Adrenal gland (tissue), 7 donors: ENCODE measurements around the gene LITAFD.

GRCh38 chr16:8675172-8675619, 779 bp downstream of the ABAT start:
- PRO-cap, 3 experiments = no peak in any of the 3 experiments
- RAMPAGE, long total RNA, 4 experiments = no peak in any of the 4 experiments
- RRBS = 12% methylated on average over 2 of the region's 4 CpGs

DNA sequence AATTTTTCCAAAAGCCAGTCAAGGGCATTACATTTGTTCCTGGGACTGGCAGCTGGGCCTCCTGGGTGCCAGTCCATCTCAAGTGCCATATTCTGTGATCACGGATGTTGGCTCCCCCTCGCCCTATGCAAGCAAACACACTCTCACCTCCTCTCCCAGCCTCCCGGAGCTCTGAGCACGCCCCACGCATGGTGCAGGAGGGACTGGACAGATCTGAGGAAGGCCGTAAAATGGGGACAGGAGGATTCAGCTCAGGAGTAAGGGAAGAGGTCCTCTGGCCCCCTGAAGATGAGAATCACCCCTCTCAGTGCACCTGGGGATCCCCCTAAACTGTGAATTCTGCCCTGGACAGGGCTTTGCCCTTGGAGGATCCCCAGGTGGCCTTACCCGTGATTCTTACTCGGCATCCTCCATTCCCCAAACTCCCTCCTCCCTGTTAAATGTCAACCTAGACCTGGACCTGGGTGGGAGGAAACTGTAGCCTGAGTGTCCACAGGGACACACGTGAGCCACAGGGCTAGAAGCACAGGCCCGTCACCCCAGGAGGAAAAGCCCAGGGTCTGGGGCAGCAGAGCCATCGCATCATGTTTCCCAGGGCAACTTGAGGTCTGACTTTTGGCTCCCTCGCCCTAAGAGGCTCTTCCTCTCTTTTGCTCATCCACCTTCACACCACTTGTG, 15.6 kb downstream of the TMEM186 start:
- PRO-cap, 3 experiments = no peak in any of the 3 experiments
- RAMPAGE, long total RNA, 4 experiments = no peak in any of the 4 experiments
- RRBS = no CpG with 5 or more reads among the region's 12 CpGs

DNA sequence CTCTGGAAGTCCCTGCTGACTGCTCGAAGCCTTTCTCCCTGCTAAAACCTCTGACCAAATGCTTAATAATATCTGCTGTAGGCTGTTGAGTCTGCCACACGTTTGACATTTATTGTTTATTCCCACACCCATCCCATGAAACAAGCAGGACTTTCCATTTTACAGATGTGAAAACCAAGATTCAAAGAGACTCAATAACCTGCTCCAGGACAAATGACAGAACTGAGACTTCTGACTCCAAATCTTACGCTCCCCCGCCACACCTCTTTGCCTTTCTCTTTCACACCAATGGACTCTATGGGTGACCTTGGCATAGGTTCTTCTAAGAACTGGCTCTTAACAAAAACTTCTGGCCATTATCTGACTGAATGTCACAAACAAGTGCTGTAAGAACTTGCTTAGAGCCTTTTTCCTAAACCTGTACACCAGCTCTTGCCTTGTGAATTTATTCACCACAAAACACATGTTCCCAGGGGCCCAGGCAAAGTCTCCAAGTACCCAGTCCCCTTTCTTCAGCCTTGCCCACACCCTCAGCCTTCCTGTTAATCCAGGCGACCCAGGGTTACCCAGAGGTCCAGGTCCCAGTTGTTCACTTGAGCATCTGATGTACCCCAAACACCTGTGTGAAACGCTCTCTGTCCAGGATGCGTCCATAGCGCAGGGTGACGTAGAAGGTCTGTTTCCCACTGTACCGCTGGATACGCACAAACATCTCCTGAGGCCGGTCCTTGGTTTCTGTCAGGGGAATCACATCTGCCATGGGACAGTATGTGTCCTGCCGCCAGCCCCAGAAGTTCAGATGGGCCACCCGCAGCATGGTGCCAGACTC, 1.9 kb downstream of the TMEM186 start:
- PRO-cap, 3 experiments = no peak in any of the 3 experiments
- RAMPAGE, long total RNA, 4 experiments = no peak in any of the 4 experiments
- RRBS = no CpG with 5 or more reads among the region's 14 CpGs

- PRO-cap, 3 experiments = no peak in any of the 3 experiments
- RAMPAGE, long total RNA, 4 experiments = no peak in any of the 4 experiments
- RRBS = no CpG with 5 or more reads among the region's 28 CpGs
Observed at GRCh38 chr16:8852521-8853914, 15.8 kb downstream of the CARHSP1 start.

DNA sequence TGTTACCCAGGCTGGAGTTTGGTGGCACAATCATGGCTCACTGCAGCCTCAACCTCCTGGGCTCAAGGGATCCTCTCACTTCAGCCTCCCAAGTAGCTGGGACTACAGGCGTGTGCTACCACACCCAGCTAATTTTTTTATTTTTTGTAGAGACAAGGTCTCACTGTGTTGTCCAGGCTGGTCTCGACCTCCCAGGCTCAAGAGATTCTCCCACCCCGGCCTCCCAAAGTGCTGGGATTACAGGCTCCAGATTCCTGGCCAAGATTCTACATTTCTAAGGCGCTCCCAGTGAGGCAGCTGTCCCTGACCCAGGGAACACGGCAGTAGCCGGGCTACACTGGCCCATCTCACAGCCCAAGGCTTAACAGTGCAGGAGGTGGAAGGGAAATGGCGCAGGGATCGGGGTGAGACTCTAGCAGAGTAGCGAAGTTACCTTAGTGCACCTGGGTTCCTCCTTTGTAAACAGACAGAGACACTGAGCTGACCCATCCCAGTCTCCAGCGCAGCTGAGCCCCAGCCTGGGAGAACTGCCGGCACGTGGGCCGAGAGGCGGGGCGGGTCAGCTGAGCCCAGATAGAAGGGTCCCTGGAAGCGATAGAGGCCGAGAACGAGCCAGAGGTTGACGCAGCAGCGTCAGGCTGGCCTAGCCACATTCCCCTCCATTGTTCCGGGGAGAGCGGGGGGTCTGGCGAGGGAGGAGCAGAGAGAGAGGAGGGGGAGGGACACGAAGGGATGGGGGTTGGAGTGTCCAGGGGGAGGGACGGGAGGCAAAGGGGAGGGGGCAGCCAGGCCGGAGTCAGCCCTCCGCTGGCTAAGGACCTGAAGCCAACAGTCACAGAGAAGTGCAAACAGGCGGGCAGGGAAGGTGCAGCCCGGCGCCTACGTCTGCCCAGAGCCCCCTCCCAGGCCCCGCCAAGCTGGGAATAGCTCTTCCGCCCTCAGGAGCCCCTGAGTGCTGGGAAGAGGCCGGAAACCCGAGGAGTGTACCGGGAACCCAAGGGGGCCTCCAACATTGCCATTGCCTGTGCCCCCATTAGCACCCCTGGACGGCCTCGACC, 2.5 kb downstream of the CARHSP1 start:
- PRO-cap, 3 experiments = peak in 3 of 3 experiments; most common plus-strand start position 604 of the sequence (in 3); most common minus-strand start position 508 of the sequence (in 2)
- RAMPAGE, long total RNA, 4 experiments = start-site peak on the minus strand in 3 of 4 experiments, centred at positions 501 to 648 of the sequence, 23 to 91 reads per replicate
- RRBS = 7% methylated on average over 13 of the region's 38 CpGs

DNA sequence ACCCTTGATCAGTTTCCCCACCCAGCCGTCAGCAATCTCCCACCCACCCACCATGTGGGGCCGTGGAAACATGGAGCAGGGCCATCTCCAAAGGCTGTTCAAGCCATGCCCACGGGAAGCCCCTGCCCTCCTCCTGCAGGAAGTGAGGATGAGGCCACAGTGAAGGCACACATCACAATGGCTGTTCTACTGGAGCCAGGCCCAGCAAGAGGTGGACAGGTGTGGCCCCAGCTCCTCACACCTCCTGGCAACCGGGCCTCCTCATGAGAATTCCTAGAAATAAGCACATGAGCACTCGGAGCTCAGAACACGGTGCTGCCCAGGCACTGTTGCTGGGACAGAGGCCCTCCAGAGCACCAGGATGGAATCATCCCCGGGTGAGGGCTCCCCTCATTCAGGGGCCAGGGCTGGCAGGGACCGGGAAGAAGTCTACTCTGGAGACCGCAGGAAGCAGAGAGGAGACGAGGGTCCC, at the start of gene LITAFD:
Gene LITAFD, plus strand, starts transcription at position 218 of the 472 bp plus-strand sequence.
- PRO-cap, 3 experiments = no peak in any of the 3 experiments
- RAMPAGE, long total RNA, 4 experiments = no peak in any of the 4 experiments
- RRBS = 81% methylated on average over 3 of the region's 10 CpGs

DNA sequence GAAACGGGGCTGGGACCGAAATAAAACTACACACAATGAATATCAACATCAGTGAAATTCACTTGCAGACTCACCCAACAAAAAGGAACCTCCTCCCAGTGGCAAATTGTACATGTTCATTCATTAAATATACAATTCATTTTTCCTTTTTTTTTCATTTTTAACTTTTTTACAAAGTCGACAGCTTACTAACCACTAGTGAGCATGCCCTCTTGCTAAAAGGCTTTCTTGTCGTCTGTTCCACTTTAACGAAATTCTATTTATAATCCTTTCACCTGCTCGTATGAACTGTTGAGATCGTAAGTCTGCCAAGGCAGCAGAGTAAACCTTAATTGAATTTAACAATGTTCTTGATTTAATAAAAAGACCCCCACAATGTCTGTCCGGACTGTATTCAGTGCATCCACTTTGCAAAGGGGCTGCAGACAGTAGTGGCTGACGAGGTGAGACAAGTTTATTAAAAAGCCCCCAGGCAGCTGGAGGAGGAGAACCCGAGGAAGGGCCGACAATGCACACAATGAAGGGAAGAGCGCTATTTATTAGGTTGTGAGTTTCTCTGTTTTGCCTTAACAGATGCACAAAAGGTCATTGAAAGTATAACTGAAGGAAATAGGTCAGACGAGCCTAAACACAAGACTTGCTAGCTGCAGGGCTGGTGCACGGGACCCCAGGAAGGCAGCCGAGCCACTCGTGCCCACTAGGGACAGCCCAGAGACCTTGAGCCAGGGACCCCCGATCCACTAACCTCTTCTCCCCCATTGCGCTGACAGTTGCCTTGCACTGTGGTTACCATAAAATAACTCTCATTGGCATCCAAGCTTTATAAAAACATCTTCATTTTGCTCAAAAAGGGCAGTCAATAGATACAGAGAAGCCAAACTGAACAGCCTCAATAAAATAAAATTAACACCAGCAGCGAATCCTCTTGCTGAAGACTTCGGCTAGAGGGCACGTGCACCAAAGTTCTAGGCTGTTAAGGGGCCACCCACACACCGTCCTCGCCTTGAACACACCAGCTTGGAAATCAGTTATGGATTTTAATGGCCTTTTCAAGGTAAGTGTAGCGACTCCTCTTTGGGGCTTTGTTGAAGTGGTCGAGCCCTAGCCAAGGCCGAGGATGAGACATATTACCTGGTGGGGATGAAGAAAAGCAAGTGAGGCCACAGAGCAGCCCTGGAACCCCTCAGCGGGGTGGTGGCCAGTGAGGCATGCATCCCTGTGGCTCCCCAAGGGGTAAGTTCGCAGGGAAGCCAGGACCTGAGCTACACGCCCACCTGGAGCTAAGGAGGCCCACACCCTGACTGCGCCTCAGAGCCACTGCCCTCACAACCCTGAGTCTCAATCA, 11.3 kb downstream of the LITAFD start:
- PRO-cap, 3 experiments = no peak in any of the 3 experiments
- RAMPAGE, long total RNA, 4 experiments = no peak in any of the 4 experiments
- RRBS = no CpG with 5 or more reads among the region's 30 CpGs

GRCh38 chr16:8895491-8895841, 13.3 kb downstream of the LITAFD start:
- PRO-cap, 3 experiments = no peak in any of the 3 experiments
- RAMPAGE, long total RNA, 4 experiments = no peak in any of the 4 experiments
- RRBS = no CpG with 5 or more reads among the region's 7 CpGs

DNA sequence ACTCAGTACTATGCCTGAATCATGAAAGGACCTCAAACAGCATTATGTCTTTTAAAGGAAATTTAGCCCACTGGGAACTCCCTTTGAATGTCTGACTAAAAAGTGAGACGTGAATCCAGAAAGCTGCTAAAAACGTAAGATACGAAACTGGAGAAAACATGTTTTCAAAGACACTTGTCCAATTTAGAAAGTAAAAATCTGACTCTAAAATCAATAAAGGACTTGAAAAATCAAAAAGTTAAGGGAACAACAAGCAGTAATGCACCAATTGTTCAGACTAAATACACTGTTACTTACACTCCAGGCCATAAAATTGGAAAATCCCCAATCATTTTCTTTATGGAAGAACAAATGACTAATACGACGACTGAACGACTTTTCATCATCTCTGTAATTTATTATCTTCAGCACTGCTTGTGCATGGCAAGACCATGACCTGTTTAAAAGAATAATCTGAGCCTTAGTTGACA, 38.7 kb downstream of the LITAFD start:
- PRO-cap, 3 experiments = no peak in any of the 3 experiments
- RAMPAGE, long total RNA, 4 experiments = no peak in any of the 4 experiments
- RRBS = no CpG with 5 or more reads among the region's 6 CpGs

GRCh38 chr16:9094254-9094868, 2.9 kb downstream of the HAPSTR1 start:
- PRO-cap, 3 experiments = no peak in any of the 3 experiments
- RAMPAGE, long total RNA, 4 experiments = no peak in any of the 4 experiments
- RRBS = no CpG with 5 or more reads among the region's 5 CpGs

DNA sequence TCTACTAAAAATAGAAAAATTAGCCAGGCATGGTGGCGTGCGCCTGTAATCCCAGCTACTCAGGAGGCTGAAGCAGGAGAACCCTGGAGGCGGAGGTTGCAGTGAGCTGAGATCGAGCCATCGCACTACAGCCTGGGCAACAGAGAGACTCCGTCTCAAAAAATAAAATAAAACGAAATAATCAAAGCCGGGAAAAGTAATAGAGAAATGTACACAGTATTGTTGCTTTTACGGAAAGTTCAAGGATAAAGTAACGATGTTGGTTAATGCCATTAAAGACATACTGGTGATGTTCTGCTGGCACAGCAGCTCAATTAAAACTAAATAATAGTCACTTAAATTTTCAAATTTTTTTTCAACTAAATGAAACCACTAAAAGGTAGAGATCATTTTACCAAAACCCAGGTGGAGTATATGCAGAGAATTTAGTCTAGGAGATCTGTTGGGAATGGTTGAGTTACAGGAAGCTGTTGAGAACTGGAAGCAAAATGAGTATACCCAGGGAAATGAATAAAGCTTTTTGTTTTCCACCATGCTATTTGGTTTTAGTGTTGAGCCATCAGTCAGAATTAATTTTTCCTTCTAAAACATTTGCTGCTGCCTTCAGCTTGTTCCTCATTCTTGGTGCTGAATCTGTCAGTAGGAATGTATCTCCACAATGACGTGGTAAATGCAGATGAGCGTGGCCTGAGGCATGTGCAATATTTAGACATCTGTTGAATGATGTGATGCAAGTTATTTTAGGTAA, 10.7 kb downstream of the HAPSTR1 start:
- PRO-cap, 3 experiments = no peak in any of the 3 experiments
- RAMPAGE, long total RNA, 4 experiments = no peak in any of the 4 experiments
- RRBS = no CpG with 5 or more reads among the region's 12 CpGs

GRCh38 chr16:9364510-9365022, 273.1 kb downstream of the HAPSTR1 start:
- PRO-cap, 3 experiments = no peak in any of the 3 experiments
- RAMPAGE, long total RNA, 4 experiments = no peak in any of the 4 experiments
- RRBS = no CpG with 5 or more reads among the region's 5 CpGs

- PRO-cap, 3 experiments = no peak in any of the 3 experiments
- RAMPAGE, long total RNA, 4 experiments = no peak in any of the 4 experiments
- RRBS = no CpG with 5 or more reads among the region's 15 CpGs
Observed at GRCh38 chr16:9674141-9674673, 508.0 kb downstream of the GRIN2A start.

DNA sequence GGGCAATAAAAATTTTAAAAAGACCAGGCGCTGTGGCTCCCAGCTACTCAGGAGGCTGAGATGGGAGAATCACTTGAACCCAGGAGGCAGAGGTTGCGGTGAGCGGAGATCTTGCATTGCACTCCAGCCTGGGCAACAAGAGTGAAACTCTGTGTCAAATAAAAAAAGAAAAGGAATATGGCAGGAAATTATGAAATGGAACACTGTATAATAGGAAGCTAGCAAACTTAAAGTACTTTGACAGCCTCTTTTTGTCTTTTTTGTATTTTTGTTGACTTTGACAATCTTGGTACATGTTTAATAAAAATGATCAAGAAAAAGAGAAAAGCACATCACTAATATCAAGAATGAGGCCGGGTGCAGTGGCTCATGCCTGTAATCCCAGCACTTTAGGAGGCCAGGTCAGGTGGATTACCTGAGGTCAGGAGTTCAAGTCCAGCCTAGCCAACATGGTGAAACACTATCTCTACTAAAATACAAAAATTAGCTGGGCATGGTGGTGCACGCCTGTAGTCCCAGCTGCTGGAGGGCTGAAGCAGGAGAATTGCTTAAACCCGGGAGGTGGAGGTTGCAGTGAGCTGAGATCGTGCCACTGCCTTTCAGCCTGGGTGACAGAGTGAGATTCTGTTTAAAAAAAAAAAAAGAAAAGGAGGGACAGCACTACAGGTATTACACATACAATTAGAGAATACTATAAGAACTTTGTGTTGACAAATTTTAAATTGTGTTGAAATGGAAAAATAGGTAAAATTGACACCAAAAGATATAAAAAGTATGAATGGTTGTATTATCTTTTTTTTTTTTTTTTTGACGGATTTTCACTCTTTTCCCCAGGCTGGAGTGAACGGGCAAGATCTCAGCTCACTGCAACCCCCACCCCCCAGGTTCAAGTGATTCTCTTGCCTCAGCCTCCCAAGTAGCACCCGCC, 5.7 kb downstream of the ATF7IP2 start:
- PRO-cap, 3 experiments = no peak in any of the 3 experiments
- RAMPAGE, long total RNA, 4 experiments = no peak in any of the 4 experiments
- RRBS = no CpG with 5 or more reads among the region's 10 CpGs

GRCh38 chr16:10577253-10578327, 2.8 kb downstream of the EMP2 start:
- PRO-cap, 3 experiments = no peak in any of the 3 experiments
- RAMPAGE, long total RNA, 4 experiments = no peak in any of the 4 experiments
- RRBS = no CpG with 5 or more reads among the region's 20 CpGs

DNA sequence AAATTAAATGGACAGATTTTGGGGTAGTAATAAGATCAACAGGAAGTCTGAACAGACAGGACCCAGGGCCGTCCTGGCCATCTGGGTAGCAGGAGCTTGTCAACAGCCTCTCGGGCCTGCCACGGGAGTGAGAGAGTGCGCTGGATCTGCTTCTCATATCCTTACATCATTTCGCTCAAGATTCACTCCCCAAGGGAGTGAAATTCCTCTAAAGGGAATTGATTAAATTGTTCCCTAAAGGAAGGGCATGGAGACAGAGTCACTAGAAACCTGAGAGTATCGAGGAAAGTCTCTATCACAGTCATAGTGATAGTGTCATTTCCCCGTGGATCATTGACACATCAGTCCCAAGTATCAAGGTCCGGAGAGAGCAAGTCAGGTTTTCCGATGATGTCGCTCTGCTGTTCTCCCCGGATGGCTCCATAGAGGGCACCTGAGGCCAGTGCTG, 7.4 kb downstream of the NUBP1 start:
- PRO-cap, 3 experiments = no peak in any of the 3 experiments
- RAMPAGE, long total RNA, 4 experiments = no peak in any of the 4 experiments
- RRBS = no CpG with 5 or more reads among the region's 11 CpGs

GRCh38 chr16:10866135-10866766, 10.8 kb upstream of the CIITA start:
- PRO-cap, 3 experiments = no peak in any of the 3 experiments
- RAMPAGE, long total RNA, 4 experiments = no peak in any of the 4 experiments
- RRBS = 66% methylated on average over 3 of the region's 8 CpGs

- PRO-cap, 3 experiments = no peak in any of the 3 experiments
- RAMPAGE, long total RNA, 4 experiments = no peak in any of the 4 experiments
- RRBS = no CpG with 5 or more reads among the region's 12 CpGs
Observed at GRCh38 chr16:10877524-10878237, 679 bp downstream of the CIITA start.

- PRO-cap, 3 experiments = peak in 3 of 3 experiments; most common plus-strand start chr16:10940735 (in 3); most common minus-strand start chr16:10940552 (in 1)
- RAMPAGE, long total RNA, 4 experiments = start-site peak on the plus strand in 2 of 4 experiments, at chr16:10940664-10941559 at its widest, 16 to 63 reads per replicate
- RRBS = no CpG with 5 or more reads among the region's 11 CpGs
Observed at GRCh38 chr16:10940461-10941338, 1.6 kb downstream of the DEXI start.

DNA sequence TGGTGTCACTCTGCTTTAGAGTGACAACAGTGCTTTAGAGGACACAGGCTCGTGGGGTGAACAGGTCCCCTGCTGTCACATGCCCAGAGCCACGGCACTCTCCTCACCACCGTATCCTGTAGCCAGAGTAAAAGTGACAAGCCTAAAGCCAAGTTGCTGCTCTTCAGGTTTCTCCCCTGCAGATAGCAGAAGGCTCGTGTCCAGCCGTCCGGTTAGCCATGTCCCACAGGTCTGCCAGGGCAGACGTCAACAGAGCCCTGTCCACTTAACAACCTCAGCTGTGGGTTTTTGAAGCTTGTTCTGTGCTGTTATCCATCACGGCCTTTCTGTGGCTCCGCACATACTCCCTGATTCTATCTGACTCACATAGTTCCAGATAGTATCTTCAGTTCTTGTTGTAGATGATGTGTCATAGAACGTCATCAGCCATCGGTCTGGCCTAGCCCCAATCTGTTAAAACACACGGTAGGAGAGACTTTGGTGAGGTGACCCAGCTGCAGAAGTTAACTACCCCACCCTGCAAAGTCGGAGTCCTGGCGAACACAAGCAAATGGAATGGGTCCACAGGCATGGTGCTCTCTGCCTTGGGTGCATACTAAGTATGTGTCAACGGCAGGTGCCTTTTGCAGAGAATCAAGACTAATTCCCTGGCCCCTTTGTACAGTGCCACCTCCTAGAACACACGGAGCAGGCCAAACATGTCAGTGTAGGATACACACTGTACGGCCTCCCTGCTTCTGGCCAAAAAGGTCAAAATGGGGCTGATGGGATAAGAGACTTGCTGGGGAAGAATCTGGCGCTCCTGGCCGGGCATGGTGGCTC, 100.5 kb downstream of the SOCS1 start:
- PRO-cap, 3 experiments = no peak in any of the 3 experiments
- RAMPAGE, long total RNA, 4 experiments = no peak in any of the 4 experiments
- RRBS = no CpG with 5 or more reads among the region's 19 CpGs